Mammary microvascular endothelial cell (primary cell): ENCODE measurements around a stretch of chr7.

DNA sequence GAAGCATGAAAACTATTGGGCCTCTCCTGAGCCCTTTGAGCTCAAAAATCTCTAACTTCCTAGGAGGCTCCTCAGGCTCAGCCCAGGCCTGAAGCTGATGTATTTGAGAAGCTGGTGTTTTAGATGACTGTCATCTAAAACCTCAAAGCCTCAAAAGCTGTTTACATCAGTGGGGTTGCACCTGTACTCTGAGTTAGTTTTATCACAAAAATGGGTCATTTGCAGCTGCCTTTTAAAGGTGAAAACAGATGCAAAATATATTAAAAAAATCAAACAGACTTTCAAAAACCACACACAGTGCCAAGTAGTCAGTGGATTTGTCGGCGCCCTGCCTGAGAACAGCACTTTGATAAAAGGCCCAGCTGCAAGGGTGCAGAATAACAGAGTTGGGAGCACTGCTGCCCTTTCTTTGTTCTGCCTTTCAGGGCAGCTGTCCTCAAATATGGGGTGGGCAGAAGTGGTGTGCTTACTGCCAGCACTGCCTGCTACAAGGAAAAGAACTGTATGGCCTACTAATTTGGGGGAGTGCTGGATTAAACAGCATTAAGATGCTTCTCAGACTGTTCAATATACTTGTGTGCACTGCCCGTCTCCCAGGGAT lies 103.0 kb downstream of the VOPP1 start:
- RAMPAGE, long total RNA = no peak

- RAMPAGE, long total RNA = no peak
These were observed 87.9 kb downstream of the VOPP1 start for GRCh38 chr7:55484323-55484956.

GRCh38 chr7:55546735-55547300 lies 25.5 kb downstream of the VOPP1 start:
- RAMPAGE, long total RNA = no peak

DNA sequence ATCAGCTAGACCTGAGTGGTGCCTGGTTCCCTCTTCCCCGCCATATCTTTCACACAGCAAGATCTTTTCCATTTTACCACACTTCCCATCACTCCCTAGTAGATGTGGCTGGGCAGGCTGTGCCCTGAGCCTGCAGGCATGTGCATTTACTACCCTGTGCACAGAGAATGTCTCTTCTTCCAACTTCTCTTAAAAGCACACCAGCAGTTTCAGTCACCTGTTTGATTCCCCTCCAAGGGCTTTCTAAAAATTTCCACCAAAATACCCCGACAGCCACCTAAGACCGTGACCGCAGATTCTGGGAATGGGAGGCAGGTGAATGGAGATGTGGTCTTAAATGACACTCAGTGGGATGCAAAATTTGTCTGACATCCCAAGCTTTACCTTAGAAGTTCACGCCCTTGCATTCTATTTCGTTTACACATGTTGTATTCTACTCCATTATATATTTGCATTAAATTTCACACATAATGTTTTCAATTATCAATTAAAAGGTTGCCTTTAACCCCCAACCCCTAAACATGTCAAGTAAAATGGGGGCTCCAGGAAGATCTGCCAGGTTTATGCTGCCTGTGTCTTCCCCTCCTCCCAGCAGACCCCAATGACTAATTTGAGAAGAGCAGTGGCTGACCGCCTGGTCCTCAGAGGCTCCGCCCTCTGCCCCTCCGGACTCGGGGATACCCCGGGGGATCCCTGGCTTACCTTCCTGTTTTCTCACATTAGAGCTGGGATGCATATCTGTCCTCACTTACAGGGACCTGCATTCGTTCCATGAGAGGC lies 24.4 kb downstream of the VOPP1 start:
- RAMPAGE, long total RNA = no peak

DNA sequence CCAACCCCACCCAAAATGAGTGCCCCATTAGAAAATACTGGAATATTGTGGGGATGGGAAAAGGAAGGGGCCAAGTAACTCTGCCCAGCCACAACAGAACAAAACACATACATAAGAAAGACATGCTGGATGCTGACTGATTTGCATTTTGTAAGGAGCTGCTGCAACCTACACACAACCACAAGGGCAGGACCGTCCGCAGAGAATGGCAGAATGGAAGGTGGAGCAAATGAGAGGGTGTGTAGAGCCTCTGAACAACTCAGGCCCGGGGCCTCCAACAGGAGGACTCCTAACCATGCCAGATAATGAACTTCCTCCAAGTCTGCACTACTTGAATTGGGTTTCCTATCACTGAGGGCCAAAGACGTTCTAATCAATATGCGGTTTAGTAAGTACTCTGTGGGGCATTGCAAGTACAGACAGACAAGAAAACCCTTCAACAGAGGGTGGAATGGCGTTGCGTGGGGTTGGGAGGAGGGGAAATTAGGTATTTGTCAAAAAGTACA lies 14.7 kb downstream of the VOPP1 start:
- RAMPAGE, long total RNA = no peak

DNA sequence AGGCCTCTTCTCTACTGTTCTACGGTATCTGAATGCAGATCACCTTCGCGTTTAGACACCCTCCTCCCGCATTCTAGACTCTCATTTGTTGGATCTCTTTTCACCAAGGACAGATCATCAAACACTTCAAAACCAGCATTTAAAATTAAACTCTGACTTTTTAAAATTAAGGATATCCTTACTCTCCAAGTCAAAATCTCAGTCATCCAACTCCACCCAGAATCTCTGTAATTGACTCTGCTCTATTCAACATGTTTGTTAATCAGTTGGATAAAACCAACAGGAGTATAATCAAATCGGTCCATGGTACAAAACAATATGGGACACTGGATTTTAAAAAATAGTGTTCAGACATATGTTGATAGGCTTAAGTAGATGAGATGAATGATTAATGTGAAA lies 7.1 kb downstream of the VOPP1 start:
- RAMPAGE, long total RNA = no peak

DNA sequence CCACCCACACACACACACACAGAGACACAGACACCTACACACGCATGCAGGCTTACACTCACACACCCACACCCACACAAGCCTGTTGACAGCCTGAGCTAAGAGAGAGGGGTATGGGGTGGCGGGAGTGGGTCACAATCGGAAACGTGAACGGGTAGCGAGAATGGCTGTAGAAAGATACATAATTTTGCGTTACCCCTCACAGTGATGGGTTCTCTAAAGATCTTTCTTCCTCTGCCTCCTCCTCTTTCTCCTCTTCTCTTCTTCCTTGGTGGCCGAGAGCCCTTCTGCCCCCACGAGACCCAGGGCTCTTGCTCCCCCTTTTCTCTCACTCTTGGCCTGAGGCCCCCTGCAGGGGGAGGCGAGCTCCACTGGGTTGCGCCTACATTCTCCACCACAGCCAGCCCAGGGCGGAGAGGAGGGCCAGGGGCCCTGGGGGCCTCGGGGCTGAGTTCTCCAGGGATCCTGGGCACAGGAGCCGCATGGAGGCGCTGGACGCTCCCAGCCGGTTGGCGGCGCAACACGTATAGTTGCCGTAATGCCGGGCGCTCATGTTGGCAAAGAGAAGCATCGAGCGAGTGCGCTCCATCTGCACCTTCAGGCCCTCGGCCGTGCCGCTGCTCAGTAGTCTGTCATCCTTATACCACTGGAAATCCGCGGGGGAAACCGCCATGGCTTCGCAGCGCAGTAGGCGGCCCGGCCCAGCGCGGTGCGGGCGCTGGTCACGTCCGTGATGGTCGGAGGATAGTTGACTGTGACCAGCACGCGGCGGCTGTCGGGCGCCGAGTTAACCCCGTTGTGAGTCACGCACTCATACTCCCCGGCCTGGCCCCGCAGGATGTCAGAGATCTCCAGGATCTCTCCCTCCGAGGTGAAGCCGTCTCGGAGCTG lies 6.4 kb upstream of the ZNF680 start:
- RAMPAGE, long total RNA = no peak

DNA sequence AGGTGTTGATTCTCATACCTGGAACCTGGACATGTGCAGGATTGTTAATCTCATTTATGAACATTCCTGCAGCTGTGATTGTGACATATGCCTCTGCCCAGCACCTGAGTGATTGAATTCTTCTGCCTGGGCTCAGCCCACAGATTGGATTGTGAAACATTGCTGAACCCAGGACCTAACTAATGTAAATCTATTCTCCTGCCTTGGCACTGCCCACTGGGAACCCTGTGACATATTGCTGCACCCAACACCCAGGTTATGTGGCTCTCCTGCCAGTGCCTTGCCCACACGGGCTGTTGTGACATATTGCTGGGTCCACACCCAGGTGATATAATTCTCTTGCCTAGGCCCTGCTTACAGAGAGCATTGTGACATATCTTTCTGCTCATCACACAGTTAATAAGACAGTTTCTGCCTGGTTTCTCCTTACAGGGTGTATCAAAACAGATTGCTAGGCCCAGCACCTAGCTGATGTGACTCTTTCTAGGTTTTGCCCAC lies 50.8 kb upstream of the ZNF680 start:
- RAMPAGE, long total RNA = no peak

DNA sequence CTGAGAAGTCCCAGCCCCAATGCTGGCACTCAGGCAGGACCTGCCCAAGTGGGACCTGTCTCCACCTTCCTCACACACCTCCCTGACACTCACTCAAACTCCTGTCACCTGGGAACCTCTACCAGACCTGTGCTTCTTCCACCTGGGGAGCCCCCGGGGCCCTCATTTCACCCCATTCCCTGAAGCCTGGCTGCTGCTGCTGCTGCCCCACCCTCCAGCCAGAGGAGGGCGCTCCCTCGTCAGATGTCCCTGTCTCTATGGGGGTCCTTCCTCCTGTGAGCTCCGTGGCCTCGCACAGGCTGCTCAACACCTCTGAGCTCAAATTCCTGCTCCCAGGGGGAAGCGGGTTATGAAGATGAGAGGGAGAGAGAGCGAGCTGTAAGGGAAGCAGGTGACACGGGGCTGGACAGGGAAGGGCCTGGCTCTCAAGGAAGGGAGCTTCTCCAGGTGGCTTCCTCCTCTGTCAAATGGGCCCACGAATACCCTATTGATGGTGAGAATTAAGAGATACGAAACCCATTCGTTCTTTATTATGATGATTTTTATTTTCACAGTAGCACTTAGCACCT lies 15.0 kb upstream of the ZNF273 start:
- RAMPAGE, long total RNA = no peak

DNA sequence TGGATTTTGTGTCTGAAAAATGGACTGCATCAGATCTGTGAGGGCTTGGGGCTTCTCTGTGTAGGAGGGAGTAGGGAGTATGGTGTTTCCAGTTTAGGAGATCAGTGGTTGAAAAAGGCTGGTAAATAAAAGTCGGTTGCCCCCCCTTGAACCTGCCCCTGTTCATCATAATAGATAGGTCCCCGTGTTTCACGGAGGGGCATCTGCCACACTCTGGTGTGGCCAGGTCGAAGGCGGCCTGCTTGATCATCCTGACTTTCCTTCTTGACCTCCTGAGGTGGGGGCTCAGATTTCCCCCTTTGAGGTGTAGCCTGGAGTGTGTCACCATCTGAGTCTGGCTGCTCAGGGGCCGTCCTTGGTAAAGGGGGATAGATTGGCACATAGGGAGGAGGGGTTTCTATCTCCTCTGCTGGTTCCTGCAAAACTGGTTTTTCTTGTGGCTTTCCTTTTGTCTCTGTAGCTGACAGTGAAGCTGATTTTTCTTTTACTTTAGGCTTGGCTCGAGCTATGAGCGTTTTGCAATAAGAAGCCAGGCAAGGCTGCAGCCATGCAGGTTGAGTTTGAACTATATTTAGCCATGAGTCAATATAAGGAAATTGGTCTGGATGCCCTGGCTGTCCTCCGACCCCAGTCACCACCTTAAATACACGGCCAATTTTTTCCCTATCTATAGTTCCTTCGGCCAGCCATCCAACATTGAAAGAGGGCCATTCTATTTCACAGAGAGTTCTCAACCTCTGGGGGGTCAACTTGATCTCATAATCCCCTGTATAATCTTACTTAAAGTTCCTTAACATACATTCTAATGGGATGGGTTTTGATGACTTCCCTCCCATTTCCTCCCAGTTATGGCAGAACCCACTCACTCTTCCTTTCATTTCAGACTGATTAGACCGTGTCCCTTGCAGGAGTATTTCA lies 8.5 kb downstream of the ERV3-1 start:
- RAMPAGE, long total RNA = no peak

- RAMPAGE, long total RNA = no peak
These were observed 30.1 kb upstream of the ERV3-1 start for GRCh38 chr7:65036548-65036946.

- RAMPAGE, long total RNA = no peak
These were observed 31.6 kb upstream of the ERV3-1 start for GRCh38 chr7:65037867-65038735.

GRCh38 chr7:65260497-65261272 lies 113.0 kb upstream of the ZNF92 start:
- RAMPAGE, long total RNA = no peak

DNA sequence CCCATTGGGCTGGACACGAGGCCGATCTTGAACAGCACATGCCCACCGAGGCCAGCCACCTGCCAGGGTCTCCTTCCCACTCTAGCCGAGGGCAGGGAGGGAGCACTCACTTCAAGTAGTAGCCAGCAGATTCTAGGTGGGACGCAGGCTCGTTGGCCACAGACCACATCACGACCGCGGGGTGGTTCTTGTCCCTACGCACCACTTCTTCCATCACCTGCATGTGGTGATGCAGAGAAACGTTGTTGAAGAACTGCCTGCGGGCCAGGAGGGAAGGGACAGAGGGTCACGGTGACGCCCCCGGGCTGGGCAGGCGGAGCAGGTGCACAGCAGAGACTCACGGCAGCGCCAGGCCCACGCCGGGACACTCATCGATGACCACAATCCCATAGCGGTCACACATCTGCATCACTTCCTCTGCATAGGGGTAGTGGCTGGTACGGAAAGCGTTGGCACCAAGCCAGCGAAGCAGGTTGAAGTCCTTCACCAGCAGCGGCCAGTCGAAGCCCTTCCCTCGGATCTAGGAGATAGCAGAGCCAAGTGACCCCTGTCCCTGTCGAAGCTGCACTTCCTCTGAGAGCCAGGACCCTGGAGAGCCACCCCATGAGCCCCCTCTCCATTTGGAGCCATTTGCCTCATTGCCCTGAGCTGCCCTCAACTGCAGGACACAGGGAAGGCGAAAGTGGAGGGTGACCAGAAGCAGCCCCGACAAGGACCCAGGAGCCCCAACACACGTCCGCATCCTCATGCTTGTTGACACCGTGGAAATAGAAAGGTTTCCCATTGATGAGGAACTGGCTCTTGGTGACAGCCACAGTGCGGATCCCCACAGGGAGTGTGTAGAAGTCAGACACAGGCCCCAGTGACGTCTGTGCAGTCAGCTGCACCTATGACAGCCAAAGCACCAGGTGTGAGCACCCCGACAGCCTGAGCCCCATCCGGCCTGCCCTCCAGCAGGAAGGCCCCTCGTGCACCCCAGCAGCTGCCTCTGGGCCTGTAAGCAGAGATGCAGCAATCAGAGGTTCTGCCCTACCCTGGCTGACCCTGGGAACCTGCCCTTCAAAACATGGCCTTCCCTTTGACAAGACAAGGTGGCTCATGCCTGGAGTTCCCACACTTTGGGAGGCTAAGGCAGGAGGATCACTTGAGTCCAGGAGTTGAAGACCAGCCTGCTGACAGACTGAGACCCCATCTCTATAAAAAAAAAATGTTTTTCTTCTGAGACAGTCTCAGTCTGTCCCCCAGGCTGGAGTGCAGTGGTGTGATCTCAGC lies 7.4 kb downstream of the GUSB start:
- RAMPAGE, long total RNA = no peak

GRCh38 chr7:66492459-66492973 lies 136.2 kb upstream of the KCTD7 start:
- RAMPAGE, long total RNA = no peak

DNA sequence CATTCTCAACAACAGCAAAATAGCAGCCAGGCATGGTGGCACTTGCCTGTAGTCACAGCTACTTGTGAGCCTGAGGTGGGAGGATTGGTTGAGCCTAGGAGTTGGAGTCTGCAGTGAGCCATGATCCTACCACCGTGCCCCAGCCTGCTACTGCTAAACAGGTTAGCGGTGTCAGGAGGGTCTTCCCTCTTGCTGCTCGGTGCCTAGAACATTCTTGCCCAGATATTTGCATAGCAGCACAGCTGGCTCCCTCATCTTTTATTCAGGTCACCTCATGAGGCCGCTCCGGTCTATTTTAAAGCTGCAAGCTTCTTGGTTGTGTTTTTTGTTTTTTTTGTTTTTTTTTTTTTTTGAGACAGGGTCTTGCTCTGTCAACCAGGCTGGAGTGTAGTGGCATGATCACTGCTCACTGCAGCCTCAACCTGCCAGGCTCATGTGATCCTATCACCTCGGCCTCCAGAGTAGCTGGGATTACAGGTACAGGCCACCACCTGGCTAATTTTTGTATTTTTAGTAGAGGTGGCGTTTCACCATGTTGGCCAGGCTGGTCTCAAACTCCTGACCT lies 2.8 kb upstream of the RABGEF1 start:
- RAMPAGE, long total RNA = no peak

- RAMPAGE, long total RNA = no peak
These were observed 61.3 kb upstream of the TMEM248 start for GRCh38 chr7:66859663-66860249.

DNA sequence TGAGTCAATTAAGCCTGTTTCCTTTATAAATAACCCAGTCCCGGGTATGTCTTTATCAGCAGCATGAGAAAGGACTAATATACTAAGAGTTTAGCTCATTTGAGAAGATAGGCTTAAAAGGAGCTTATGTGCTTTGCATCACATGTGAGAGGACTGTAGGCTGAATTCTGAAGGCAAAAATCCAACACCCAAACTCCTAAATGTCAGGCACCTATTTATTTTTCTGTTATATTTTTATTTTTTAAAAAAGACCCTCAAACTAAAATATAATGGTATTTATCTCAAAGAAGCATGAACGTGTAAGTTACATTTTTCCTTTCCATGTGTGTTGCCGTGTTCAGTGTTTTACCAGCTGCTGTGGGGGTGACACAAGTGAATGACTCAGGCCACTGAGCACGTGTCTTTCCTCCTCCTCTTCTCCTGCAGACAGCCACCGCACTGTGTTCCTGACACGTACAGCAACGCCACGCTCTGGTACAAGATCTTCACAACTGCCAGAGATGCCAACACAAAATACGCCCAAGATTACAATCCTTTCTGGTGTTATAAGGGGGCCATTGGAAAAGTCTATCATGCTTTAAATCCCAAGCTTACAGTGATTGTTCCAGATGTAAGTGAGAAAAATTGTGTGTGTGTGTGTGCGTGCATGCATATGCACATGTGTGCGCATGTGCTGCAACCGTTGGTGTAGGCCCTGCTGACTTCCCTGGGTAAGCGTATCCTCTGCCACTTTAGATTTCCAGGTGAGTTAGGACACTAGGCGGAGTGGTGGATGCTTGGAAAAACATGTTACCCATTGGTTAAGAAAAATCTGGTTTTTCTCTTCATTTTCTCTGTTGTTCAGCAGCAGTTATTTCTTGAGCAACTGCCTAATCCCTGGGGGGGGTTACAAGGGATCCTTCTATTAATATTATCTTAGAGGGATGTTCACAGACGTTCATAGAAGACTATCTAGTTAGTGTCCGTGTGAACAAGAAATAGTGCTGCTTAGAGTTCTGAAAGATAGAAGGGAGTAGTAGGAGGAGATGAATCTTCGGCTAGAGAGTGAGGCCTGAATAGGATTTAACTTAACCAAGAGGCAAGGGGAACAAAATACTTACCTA lies 29.9 kb downstream of the TMEM248 start:
- RAMPAGE, long total RNA = no peak

DNA sequence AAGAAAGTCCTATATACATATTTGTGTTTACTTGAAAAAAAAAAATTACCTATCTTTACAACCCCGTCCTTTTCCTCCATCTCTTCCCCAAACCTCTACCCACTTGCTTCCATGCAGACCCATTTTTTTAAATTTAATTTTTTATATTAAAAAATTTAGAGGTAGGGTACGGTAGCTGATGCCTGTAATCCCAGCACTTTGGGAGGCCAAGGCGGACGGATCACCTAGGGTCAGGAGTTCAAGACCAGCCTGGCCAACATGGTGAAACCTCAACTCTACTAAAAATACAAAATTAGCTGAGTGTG lies 2.9 kb downstream of the SBDS start:
- RAMPAGE, long total RNA = no peak

DNA sequence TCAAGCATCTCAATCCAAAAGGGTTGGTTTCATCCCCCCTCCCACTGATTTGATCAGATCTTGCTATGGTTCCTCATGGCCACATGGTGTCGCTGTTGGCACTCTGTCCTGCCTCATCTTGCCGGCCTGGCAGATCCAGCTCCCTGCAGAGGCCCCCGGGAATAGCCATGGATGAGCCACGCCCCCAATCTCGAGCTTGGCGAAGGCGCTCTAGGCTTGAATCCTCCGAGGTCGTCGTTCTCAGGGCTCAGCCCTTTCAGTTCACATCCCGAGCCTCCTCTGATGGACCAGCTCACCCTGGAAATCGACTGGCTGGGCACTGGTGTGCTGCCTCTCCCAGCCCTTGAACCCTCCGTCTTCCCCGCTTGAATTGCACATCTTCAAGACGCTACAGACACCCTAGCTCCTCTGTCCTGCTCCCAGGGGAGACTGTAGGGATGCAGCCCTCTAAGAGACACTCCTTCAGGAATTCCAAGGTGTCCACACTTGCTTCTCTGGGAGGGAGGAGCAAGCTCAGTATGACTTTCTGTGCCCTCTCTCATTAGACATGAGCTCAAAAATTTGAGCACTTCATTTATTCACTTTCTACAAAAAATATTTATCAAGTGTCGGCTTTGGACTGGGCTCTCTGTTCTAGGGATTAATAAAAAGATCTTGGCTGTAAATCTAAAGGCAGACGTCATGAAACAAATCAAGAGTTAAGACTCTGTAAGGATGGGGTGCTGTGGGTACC lies 348.7 kb downstream of the SPDYE21 start:
- RAMPAGE, long total RNA = no peak